Measurements from ENCODE around the genes ZFP1 and ADAMTS18.

- RRBS, result no CpG with 5 or more reads among the region's 3 CpGs
Observed at GRCh38 chr16:73424752-73425166, 376.8 kb upstream of the ZFHX3 start.

- RRBS, result no CpG with 5 or more reads among the region's 9 CpGs
Observed at GRCh38 chr16:74320590-74321588, 24.3 kb downstream of the PSMD7 start.

DNA sequence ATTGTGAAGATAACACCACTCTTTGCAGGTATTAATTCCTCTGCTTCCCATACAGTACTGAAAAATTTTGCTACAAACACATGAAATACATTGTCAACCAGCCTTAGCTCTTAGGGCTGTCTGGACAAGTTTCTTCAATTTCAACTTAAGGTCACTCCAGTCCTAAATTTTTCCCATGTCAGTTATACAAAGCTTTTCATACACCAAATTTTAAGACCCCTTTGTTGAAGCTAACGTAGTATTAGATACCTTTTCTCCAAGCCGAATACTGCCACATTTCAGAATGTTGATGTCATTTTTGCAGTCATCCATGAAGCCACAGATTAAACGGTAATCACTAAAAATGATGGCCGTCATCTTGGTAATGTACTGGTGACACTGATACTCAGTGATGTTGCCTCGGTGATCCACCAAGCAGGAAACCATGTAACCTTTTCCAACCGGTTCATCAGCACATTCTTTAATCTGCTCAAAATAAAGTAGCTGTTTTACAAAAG lies 82.1 kb upstream of the CLEC18B start:
- RRBS, result no CpG with 5 or more reads among the region's 6 CpGs

GRCh38 chr16:74621995-74622797 lies 15.3 kb upstream of the GLG1 start:
- RRBS, result no CpG with 5 or more reads among the region's 7 CpGs

- RRBS, result no CpG with 5 or more reads among the region's 8 CpGs
Observed at GRCh38 chr16:74644260-74644701, 22.4 kb downstream of the RFWD3 start.

- RRBS, result no CpG with 5 or more reads among the region's 16 CpGs
Observed at GRCh38 chr16:74740756-74741348, 33.8 kb downstream of the FA2H start.

GRCh38 chr16:74743526-74744410 lies 30.9 kb downstream of the FA2H start:
- RRBS, result no CpG with 5 or more reads among the region's 16 CpGs

DNA sequence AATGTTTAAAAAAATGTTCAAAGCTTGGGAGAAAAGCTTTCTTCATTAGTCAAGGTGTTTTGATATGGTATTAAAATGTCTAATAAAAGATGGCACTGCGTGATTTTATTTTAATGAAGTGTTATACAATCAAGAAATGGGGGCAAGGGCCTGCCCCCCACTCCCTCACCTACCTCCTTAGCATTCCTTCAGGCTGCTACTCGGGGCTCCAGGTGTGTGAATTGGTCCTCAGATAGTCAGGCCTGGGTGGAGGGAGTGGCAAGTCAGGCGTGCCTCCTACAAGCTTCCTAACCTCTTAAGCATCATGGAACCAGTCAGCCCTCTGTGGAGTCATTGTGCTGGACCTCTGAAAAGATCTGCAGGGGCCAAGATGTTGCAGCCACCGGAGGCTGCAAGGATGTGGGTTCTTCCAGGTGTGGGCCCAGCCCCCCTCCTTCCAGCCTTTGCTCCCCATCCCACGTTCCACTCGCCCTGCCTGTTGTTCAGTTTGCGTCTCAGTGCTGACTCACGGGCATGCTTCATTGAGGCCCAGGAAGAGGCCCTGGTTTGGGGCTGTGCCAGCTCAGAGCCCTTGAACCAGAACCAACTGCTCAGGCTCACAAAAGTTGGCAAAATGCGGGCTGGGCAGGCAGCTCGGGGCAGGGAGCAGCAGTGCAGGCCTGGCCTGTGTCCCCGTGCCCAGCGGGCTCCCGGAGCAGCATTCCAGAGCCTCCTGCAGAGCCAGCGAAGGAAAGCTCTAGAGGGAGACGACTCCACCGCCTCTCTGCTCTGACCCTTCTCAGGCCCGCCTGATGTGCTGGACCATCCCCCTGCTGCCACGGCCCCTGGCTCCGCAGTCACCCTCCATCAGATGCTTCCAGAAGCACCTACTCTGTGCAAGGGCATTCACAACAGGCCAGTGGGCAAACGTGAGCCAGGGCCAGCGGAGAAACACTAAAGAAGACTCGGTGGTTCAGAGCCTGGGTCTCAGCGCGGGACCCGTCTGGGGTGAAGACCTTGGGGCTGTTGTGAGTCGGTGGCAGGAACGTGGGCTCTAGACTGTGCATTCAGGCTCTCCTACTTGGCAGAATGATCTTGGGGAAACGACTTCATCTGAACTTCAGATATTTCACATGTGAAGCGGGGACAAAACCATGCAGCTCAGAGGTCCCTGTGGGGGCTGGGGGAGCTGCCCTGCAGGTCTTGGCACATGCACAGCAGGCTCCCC lies 7.6 kb downstream of the LDHD start:
- RRBS, result no CpG with 5 or more reads among the region's 29 CpGs

DNA sequence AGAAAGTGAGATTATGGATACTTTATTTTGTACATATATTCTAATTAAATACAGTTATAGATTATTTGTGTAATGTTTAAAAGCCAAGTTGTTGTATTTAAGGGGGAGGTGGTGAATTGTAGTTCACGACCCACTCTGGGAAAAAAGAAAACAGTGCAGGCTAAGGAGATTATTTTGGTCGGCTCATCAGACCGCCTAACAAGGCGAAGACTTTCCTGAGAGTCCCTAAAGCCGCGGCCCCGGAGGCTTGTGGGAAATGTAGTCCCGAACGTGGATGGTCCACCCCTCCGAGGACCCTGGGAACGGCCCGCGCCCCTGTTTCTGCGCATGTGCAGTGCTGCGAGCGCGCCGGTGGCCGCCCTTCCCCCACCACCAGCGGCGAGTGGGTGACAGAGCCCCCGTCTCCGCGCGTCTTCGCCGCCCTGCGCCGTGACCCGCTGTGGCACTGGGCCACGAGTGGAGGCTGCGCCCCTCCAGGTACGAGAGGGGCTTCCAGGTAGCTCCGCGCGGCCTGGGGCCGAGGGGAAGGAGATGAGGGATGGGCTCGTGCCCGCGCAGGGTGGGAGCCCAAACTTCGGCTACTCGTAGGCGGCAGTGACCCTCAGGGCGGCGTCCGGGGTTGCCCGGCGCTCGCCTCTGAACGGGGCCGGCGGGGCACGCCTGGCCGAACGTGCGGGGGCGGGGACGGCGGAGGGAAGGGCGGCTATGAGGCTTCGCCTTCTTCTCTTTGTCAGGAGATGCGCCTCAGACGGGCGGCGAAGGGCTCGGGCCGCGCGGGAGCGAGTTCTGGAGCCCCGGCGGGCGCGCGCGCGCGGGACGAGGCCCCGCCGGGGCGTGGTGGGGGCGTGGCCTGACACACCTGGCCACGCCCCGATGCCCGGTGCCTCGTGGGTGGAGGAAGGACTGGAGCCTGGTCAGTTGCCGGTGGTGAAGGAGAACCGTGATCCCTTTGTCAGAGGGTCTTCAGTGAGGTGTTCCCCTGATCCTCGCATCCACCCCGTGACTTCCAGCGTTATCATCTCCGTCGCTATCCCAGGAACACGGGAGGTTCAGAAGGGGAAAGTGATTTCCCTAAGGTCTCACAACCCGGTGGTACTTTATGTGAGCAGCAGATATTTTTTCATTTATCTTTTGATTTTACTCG lies at the start of gene ZFP1:
Gene ZFP1, plus strand, starts transcription at position 358 of the 1,144 bp plus-strand sequence.
- RRBS, result 2% methylated on average over 14 of the region's 97 CpGs

DNA sequence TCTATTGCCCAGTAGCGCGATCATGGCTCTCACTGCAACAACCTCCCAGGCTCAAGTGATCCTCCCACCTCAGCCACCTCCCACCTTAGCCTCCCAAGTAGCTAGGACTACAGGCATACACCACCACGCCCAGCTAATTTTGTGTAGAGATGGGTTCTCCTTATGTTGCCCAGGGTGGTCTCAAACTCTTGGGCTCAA lies 5.5 kb downstream of the BCAR1 start:
- RRBS, result no CpG with 5 or more reads among the region's 3 CpGs

DNA sequence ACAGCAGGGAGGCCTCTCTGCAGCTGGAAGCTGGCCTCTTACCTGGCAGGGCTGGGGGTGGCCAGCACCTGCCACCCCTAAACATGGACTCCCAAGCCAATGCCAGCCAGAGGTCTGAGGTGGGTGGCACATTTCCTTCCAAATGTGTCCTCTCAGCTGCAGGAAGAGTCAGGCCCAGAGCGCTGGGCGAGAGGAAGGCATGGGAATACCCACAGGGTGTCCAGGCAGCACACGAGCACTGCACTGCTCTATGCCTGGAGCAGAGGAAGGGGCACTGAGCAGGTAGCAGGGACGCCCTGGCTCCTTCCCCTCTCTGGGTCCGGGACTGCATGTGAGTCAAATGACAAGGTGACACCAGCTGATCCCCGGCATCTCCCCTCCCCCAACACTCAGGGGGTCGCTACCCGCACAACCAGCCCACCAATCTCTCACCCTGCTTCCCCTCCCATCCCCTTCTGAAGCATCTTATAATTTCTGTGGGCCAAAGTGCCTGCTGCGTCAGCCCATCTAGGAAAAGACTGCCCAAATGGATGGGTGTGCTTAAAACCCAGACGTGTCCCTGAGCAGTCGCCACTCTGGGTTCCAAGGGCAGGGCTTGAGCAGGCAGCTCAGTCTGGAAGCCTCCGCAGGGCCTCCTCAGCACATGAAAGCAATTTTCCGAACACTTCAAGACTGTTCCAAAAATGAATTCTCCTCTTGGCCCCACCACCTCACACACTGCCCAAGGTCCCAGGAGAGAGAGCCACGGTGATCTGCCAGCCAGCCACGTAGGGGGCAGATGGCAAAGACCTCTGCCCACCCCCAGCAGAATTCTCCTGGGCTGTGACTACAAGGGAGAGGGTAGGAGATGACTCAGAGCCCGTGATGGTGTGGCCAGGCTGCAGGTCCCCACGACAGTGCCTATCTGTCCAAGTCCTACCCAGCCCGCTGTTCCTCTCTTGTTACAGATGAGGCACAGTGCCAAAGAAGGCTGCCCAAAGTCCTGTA lies 12.1 kb upstream of the BCAR1 start:
- RRBS, result no CpG with 5 or more reads among the region's 18 CpGs

- RRBS, result no CpG with 5 or more reads among the region's 2 CpGs
Observed at GRCh38 chr16:75342223-75342654, 90.8 kb upstream of the BCAR1 start.

- RRBS, result no CpG with 5 or more reads among the region's 8 CpGs
Observed at GRCh38 chr16:75377908-75378776, 55.2 kb downstream of the CFDP1 start.

GRCh38 chr16:75462848-75463290 lies 1.6 kb downstream of the TMEM170A start:
- RRBS, result no CpG with 5 or more reads among the region's 3 CpGs

GRCh38 chr16:76194088-76194594 lies 83.1 kb upstream of the CNTNAP4 start:
- RRBS, result no CpG with 5 or more reads among the region's 7 CpGs

- RRBS, result 90% methylated on average over 4 of the region's 27 CpGs
Observed at GRCh38 chr16:76234970-76235549, 42.1 kb upstream of the CNTNAP4 start.

DNA sequence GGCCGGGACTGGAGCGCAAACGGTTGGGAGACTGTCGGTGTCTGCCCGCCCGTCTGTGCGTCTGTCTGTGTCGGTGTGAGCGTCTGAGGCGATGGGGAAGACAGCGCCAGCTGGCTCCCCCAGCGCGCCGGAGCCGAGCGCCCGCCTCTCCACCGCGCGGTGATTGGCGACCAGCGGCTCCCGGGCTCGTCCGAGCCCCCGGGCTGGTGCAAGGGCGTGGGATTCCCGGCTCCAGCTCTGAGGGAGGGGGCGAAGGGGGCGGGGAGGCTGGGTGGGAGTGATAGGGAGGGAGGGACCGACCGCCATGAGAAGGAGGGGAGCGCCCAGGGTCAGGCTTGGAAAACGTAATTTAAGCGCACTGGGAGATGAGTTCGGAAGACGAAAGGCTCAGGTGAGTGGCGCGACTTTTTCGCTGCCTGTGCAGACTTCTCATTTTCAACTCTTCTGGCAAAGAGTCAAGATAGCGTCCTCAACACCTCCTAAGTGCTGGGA lies at the start of gene ADAMTS18:
Gene ADAMTS18, minus strand, starts transcription at position 85 of the 492 bp plus-strand sequence.
- RRBS, result 19% methylated on average over 11 of the region's 41 CpGs

- RRBS, result no CpG with 5 or more reads among the region's 12 CpGs
Observed at GRCh38 chr16:77499409-77500164, 64.8 kb upstream of the ADAMTS18 start.

DNA sequence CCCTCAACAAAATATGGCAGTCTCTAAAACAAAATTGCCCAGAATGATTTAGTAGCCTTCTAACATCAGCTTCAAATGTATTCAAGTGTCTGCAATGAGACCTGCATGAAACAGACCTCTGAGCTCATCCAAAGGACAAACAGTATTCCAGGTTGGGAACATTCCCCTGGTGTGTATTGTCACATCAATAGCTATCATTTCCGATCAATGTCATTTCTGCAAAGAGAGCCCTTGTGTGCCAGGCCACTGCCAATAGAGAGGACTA lies 12.0 kb upstream of the VAT1L start:
- RRBS, result no CpG with 5 or more reads among the region's 1 CpG

GRCh38 chr16:77788040-77788410 lies 339 bp upstream of the VAT1L start:
- RRBS, result no CpG with 5 or more reads among the region's 16 CpGs

All from HL-60 (cell line).